Heart left ventricle (tissue), 7 donors: ENCODE results near the genes SUMO2, H3-3B and WBP2.

DNA sequence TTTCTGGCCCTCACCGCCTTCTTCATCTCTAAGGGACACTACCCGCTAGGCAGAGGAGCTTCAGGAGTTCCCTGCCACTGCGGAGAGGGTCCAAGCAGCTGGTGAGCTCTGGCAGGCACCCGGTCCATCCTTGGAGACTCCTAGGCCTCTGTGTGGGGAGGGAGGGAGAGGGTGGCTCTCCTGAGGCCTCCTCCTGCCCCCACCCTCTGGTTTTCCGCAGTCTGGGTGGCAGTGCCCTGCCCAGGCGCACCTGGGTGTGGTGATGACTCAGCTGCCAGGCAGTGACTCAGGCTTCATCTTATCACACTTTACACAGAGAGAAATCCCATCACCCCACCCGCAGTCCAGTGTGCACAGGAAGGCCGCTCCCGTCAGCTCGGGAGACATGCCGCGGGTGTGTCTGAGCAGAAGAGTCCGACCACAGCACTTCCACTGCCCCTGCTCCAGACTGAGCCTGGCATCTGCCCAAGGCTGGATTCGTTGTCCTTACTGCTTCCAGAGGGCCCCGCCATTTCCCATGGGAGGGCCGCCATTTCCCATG is 7.3 kb downstream of the NT5C start:
- PRO-cap, 6 experiments, result peak in 1 of 6 experiments; most common plus-strand start position 336 of the sequence (in 1)
- RAMPAGE, long total RNA, 2 experiments, result no peak in any of the 2 experiments
- RRBS, result no CpG with 5 or more reads among the region's 16 CpGs

DNA sequence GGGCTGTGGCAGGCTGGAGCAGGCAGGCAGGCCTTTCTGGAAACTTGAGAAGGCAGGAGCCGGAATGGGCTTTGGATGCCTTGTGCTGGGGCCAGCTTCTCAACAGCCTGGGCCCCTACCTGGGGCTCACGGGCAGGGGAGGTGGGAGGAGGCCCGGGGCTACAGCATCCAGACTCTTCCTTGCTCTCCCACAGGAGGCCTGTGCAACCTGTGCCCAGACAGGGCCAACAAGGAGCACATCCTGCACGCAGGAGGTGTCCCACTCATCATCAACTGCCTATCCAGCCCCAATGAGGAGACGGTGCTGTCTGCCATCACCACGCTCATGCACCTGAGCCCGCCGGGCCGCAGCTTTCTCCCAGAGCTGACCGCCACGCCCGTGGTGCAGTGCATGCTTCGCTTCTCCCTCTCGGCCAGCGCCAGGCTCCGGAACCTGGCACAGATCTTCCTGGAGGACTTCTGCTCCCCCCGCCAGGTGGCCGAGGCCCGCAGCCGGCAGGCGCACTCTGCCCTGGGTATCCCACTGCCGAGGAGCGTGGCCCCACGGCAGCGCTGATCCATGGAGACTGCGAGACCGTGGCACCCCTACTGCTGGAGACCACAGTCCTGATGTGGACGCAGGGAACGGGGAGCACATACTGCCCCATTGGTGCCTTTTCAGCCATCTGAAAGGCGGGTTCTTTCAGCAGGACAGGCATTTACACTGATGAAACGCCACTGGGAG is 2.9 kb downstream of the NT5C start:
- PRO-cap, 6 experiments, result no peak in any of the 6 experiments
- RAMPAGE, long total RNA, 2 experiments, result no peak in any of the 2 experiments
- RRBS, result 89% methylated on average over 15 of the region's 31 CpGs

GRCh38 chr17:75152542-75153139 is 1.7 kb downstream of the JPT1 start:
- PRO-cap, 6 experiments, result no peak in any of the 6 experiments
- RAMPAGE, long total RNA, 2 experiments, result no peak in any of the 2 experiments
- RRBS, result no CpG with 5 or more reads among the region's 9 CpGs

GRCh38 chr17:75182783-75183331 is at the start of gene SUMO2:
TSS of gene SUMO2 (minus strand) at chr17:75182959.
- PRO-cap, 6 experiments, result peak in 6 of 6 experiments; most common plus-strand start chr17:75183093 (in 2); most common minus-strand start chr17:75182959 (in 5)
- RAMPAGE, long total RNA, 2 experiments, result start-site peak on the minus strand in 2 of 2 experiments, at chr17:75182900-75182983 at its widest, 4,950 to 5,109 reads per replicate
- RRBS, result 2% methylated on average over 10 of the region's 58 CpGs

GRCh38 chr17:75244560-75245198 is 16.7 kb downstream of the GGA3 start:
- PRO-cap, 6 experiments, result no peak in any of the 6 experiments
- RAMPAGE, long total RNA, 2 experiments, result no peak in any of the 2 experiments
- RRBS, result no CpG with 5 or more reads among the region's 17 CpGs

GRCh38 chr17:75300953-75301983 is 12.0 kb upstream of the SLC25A19 start:
- PRO-cap, 6 experiments, result peak in 1 of 6 experiments; most common minus-strand start chr17:75301250 (in 1)
- RAMPAGE, long total RNA, 2 experiments, result no peak in any of the 2 experiments
- RRBS, result no CpG with 5 or more reads among the region's 29 CpGs

DNA sequence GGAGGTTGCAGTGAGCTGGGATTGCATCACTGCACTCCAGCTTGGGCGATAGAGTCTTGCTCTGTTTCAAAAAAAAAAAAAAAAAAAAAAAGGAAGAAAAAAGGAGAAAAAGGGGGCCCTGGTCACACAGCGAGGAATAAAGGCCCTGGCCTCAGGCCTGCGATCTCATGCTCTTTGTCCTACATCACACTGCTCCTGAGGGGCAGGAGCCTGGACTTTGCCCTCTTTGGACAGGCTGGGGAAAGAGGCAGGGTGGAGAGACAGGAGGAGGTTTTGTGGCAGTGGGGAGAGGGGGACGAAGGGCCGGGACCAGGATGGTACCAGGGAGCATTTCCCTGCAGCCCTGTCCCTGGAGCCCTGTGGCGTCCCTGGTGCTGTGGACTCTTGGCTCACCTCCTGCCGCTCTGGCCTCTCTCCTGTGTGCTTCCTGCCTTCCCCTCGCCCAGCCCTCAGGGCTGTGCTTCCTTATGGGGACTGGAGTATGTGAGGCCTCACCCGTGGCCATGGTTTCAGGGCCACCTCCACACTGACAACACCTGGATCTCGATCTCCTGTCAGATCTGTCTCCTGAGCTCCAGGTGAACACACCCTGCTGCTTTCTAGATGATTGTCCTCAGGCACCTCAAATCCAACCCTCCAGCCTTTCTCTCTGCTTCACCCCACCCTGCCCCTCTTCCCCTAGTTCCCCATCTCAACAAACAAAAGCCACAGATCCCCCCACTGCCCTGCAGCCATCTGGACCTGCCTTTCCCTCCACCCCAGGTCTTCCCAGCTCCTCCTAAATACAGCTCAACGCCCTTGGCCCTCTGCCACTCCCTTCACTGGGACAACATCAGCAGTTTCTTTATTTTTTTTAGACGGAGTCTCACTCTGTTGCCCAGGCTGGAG is 20.0 kb upstream of the SLC25A19 start:
- PRO-cap, 6 experiments, result peak in 1 of 6 experiments; most common plus-strand start position 125 of the sequence (in 1)
- RAMPAGE, long total RNA, 2 experiments, result no peak in any of the 2 experiments
- RRBS, result no CpG with 5 or more reads among the region's 12 CpGs

- PRO-cap, 6 experiments, result no peak in any of the 6 experiments
- RAMPAGE, long total RNA, 2 experiments, result no peak in any of the 2 experiments
- RRBS, result no CpG with 5 or more reads among the region's 2 CpGs
Measured at GRCh38 chr17:75442122-75442636, 14.3 kb upstream of the TMEM94 start.

DNA sequence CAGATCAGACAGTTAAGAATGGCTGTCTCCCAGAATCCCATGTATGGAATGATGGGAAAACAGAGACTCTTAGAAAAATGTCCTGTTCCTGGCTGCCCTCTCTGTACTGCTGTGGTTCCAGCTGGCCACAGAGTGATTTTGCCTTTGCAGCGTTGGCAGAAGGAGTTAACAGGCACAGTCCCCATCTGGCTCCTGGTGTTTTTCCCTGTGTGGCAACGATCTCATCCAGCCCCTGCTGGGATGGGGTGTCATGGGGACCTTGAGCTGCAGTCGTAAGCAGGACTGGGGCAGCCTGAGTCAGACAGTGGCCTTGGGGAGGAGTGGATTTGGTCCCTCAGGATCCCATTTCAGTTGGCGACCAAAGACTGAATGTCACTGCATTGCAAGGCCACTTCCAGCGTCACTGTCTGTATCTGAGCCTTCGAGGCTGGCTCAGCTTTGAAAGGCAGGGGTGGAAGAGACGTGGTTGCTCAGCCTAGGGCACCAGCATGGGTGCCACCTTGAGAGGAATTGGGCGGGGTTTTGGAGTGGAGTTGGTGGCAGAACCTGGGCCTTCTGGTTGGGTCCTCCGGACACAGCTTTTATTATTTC is 11.9 kb downstream of the TMEM94 start:
- PRO-cap, 6 experiments, result no peak in any of the 6 experiments
- RAMPAGE, long total RNA, 2 experiments, result no peak in any of the 2 experiments
- RRBS, result no CpG with 5 or more reads among the region's 9 CpGs

DNA sequence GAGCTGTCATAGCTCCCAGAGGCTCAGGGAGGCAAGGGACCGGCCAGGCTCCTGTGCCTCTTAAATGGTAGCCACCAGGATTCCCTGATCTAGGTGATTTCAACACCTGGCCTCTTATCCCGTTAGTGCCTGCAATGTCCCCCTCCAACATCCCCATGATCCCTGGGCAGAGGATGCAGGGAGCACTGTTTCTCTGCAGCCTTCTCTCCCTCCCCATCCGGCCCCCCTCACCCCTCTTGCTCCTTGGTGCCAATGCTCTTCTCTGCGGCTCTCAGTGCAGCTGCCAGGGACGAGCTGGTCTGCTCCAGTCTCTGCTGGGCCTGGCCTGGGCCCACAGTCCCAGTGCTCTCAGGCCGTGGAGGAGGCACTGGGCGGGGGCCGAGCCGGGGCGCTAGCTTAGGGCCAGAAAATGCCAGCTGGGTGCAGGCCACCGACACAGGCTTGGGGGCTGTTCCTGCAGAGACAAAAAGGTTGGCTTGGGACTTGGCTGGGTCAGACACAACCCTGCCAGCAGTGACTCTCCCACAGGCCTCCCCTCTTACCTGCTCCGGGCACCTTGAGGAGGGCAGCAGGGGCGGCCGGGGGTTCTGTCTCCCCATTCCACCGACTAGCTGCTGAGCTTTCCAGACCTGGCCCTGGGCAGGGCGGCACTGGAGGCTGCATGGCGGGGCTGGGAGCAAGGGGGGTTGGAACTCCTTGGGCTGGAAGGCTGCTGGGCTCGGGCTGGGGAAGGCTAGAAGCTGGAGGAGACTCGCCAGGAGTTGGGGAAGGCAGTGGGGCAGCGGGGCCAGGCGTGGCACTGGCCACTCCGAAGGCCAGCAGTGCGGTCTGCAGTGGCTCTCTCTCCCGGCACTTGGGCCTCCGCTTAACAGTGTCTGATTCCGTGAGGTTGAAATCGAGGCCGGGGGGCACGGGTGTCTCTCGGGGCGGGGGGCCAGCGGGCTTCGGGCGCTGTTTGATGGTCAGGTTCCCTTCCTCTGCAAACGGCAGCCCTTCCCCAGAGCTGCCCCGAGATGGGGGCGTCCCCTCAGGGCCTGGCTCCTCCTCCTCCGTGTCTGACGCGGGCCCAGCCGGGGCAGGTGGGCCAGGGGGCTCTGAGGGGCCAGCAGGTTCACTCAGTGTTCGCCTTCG is 13.7 kb downstream of the CASKIN2 start:
- PRO-cap, 6 experiments, result peak in 2 of 6 experiments; most common minus-strand start position 610 of the sequence (in 1)
- RAMPAGE, long total RNA, 2 experiments, result no peak in any of the 2 experiments
- RRBS, result 93% methylated on average over 3 of the region's 43 CpGs

DNA sequence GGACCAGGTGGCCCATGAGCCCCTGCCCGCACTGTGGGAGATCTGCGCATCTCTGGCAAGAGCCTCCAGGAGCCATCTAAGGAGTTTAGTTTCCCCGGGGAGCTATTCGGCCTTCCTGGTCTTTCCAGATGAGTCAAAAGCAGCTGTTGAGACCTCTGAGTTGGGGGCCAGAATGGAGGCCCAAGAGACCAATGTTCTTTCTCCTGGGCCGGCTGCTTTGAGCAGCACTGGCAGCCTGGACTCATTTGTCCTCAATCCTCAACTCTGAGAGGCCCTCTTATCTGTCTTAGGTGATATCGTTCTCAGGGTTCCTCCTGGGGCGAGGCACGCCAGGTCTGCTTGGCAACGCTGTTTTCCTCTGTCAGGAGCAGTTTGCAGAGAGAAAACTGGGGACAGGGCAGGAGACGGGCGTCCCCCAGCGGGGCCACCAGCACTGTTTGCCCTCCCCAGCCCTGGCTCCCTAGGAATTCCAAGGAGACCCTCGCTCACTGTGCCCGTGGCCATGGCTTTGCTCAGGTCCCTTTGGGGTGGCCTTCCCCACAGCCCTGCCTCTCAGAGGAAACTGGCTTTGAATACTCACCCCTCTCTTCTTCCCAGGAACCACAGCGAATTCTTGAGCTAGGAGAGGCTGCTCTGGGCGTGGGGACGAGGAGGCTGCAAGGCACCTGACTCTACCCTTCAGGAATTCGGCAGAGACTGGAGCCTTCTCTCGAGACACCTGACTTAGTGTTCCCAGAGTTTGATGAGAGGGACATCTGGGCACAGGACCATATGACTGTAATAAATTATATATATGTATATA is 6.0 kb downstream of the LLGL2 start:
- PRO-cap, 6 experiments, result no peak in any of the 6 experiments
- RAMPAGE, long total RNA, 2 experiments, result no peak in any of the 2 experiments
- RRBS, result 25% methylated on average over 3 of the region's 19 CpGs

DNA sequence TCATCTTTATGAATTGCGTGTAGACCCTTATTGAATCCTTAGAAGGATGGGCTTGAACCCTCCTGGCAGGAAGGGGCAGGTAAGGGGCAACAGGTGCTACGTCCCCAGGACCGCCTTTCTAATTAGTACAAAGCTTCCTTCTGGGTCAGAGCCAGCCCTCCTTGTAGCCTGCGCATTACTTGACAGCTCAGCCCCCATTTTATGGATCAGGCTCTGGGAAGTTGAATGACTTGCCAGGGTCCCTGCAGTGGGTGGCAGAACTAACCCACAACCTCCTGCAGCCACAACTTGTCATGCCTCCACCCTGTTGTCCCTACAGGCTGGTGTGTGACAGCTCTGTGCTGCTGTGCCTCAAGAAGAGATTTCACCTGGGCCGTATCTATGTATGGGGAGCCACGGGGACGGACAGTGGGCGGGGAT is 2.7 kb downstream of the MYO15B start:
- PRO-cap, 6 experiments, result no peak in any of the 6 experiments
- RAMPAGE, long total RNA, 2 experiments, result no peak in any of the 2 experiments
- RRBS, result no CpG with 5 or more reads among the region's 8 CpGs

- PRO-cap, 6 experiments, result peak in 5 of 6 experiments; most common plus-strand start chr17:75723559 (in 1); most common minus-strand start chr17:75723404 (in 3)
- RAMPAGE, long total RNA, 2 experiments, result no peak in any of the 2 experiments
- RRBS, result no CpG with 5 or more reads among the region's 11 CpGs
Measured at GRCh38 chr17:75723152-75723651, 1.9 kb downstream of the ITGB4 start.

GRCh38 chr17:75754366-75755054 is 10.5 kb downstream of the GALK1 start:
- PRO-cap, 6 experiments, result no peak in any of the 6 experiments
- RAMPAGE, long total RNA, 2 experiments, result no peak in any of the 2 experiments
- RRBS, result 51% methylated on average over 2 of the region's 21 CpGs

- PRO-cap, 6 experiments, result no peak in any of the 6 experiments
- RAMPAGE, long total RNA, 2 experiments, result no peak in any of the 2 experiments
- RRBS, result no CpG with 5 or more reads among the region's 4 CpGs
Measured at GRCh38 chr17:75774531-75774973, 5.0 kb downstream of the H3-3B start.

DNA sequence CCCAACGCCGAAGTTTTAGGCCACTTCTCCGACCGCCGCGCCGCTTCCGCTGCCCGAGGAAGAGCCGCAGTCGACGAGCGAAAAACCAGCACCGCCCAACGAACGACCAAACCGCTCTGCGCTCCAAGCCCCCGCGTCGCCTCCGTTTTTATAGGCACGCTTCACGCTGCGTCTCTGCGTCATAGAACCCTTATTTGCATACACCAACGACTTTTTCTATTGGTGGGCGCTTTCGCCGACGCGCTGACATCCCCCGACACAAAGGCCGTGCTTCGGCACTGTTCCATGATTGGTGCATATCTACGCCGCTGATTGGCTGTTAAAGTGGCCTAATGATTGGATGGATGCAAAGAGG is at the start of gene H3-3B:
TSS of gene H3-3B (minus strand) at position 124 of the 355 bp plus-strand sequence.
- PRO-cap, 6 experiments, result peak in 6 of 6 experiments; most common minus-strand start position 123 of the sequence (in 3)
- RAMPAGE, long total RNA, 2 experiments, result no peak in any of the 2 experiments
- RRBS, result no CpG with 5 or more reads among the region's 37 CpGs

DNA sequence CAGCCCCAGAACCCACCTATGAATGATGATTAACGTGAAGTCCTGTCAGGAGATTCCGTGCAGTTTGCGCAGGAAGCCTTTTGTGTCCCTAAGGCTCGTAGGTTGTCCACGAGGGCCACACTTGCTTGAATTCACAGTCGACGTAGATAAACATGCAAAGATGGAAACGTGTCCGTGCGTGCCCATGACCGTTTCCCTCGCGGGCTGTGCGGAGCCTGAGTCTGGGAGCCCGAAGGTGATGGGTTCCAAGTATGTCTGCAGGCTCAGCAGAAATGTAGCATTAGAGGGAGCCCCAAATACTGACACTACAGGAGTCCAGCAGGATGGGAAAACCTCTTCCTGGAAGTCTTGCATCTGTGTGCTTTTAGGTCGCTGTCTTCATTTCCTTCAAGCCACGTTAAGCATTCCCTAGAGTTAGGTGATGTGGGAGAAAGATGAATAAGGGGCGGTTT is 780 bp downstream of the UNK start:
- PRO-cap, 6 experiments, result no peak in any of the 6 experiments
- RAMPAGE, long total RNA, 2 experiments, result no peak in any of the 2 experiments
- RRBS, result no CpG with 5 or more reads among the region's 18 CpGs

GRCh38 chr17:75809420-75809798 is 24.8 kb downstream of the UNK start:
- PRO-cap, 6 experiments, result no peak in any of the 6 experiments
- RAMPAGE, long total RNA, 2 experiments, result no peak in any of the 2 experiments
- RRBS, result no CpG with 5 or more reads among the region's 9 CpGs

DNA sequence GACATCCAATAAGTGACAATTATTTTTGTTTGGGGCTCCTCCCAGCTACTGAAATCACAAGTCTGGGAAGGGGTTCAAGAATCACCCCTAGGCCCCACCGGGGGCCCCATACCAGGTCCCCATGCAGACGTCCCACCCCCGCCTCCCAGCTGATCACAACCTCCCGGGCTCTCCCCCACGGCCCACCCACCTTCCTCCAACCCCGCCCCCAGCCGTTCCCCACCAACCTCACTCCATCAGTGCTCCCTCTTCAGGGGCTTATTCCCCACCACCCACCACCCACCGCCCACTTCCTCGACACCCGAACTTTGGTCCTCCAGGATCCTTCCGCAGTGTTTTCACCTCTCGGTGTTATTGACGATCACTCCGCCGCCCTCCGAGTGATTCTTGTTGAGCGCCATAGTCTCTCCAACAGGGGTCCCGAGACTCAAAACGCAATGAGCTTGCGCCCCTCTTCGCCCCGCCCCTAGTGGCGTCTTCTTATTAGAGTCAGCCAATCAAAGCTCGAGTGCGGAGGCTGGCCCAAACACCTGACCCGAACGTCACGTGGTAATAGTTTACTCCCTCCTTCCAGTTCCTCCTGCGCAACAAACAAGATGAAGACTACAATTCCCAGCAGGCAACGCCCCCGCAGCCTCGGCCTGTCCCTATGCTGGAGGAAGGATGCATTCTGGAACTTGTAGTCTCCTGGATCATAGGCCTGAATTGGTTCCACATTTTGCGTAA is at the start of gene WBP2:
TSS of gene WBP2 (minus strand) at position 439 of the 726 bp plus-strand sequence.
- PRO-cap, 6 experiments, result peak in 6 of 6 experiments; most common plus-strand start position 199 of the sequence (in 1); most common minus-strand start position 439 of the sequence (in 6)
- RAMPAGE, long total RNA, 2 experiments, result start-site peak on the minus strand in 2 of 2 experiments, centred at positions 425 to 432 of the sequence, 1,926 to 4,690 reads per replicate
- RRBS, result 2% methylated on average over 4 of the region's 33 CpGs

DNA sequence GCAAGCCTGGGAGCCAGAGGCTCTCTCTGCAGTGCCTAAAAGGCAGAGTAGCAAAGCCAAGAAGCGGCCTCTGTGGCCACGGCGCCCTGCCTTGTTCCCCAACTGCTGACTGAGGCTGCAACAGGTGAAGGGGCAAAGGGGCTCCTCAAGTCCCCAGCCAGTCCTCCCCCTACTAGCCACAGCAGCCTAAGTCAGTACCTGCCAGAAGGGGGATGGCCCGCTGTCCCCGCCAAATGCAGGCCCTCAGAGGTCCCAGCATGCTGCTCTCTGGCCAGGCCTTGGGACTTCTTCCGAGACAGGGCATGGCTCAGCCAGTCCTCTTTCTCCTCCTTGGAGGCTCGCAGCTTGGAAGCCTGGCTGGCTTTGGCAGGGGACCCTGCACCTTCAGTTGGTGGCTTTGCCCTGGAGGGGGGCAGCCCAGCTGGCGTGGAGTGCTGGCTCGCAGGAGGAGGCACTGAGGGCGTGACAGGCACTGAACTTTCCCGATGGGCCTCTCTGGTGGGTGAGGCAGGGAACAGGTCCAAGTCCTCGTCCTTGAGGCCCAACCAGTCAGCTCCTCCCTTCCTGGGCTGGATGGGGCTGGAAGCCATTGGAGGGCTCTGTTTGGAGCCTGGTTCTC is 17.7 kb downstream of the FBF1 start:
- PRO-cap, 6 experiments, result no peak in any of the 6 experiments
- RAMPAGE, long total RNA, 2 experiments, result no peak in any of the 2 experiments
- RRBS, result no CpG with 5 or more reads among the region's 12 CpGs